Measurements from ENCODE around the gene UGT3A2.

GRCh38 chr5:34621600-34622198 is 34.4 kb upstream of the RAI14 start:
- PRO-cap: no peak
- RAMPAGE, long total RNA: no peak
- RRBS: no CpG with 5 or more reads among the region's 2 CpGs

DNA sequence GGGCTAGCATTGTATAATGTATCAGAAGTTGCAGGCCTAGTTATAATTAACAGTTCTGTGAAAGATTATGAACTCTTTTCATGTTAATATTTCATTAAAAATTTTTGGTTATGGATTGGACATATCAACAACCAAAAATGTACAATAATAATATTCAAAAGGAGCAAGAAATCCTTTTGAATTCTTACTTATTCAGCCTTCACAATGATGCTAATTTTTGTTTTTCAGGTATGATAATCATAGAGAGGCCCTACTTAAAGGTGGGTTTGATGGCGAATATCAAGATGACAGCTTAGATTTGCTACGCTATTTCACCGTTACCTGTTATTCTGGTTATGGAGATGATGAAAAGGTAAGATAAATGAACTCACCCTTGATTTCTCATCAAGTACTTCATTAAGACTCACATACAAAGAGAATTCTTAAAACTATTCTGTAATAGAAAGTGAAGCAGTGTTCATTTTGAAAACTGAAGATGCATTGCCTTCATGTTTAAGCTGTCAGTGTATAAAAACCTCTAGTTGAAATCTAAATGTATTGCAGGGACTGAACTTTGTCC is 6.2 kb downstream of the DNAJC21 start:
- PRO-cap: no peak
- RAMPAGE, long total RNA: no peak
- RRBS: no CpG with 5 or more reads among the region's 3 CpGs

DNA sequence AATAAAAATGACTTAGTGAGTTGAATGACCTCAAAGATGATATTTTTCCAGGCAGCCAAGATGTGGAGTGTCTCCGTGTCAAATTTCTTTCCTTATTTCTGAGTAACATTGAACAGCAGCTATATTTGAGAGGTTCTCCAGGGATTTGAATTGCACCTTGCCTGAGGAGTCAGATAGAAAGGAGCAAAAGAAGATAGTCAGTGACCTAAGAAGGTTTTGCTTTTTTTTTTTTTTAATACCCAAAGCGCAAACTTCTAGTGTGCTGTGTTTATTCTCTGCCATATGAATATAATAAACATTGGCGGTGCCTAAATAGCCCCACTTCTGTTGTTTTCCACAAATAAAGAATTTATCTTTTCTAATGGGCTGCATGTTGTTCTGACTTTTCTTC is 467 bp upstream of the PRLR start:
- PRO-cap: no peak
- RAMPAGE, long total RNA: no peak
- RRBS: no CpG with 5 or more reads among the region's 3 CpGs

- PRO-cap: no peak
- RAMPAGE, long total RNA: no peak
- RRBS: no CpG with 5 or more reads among the region's 4 CpGs
Measured at GRCh38 chr5:35830474-35831198, 26.1 kb upstream of the IL7R start.

DNA sequence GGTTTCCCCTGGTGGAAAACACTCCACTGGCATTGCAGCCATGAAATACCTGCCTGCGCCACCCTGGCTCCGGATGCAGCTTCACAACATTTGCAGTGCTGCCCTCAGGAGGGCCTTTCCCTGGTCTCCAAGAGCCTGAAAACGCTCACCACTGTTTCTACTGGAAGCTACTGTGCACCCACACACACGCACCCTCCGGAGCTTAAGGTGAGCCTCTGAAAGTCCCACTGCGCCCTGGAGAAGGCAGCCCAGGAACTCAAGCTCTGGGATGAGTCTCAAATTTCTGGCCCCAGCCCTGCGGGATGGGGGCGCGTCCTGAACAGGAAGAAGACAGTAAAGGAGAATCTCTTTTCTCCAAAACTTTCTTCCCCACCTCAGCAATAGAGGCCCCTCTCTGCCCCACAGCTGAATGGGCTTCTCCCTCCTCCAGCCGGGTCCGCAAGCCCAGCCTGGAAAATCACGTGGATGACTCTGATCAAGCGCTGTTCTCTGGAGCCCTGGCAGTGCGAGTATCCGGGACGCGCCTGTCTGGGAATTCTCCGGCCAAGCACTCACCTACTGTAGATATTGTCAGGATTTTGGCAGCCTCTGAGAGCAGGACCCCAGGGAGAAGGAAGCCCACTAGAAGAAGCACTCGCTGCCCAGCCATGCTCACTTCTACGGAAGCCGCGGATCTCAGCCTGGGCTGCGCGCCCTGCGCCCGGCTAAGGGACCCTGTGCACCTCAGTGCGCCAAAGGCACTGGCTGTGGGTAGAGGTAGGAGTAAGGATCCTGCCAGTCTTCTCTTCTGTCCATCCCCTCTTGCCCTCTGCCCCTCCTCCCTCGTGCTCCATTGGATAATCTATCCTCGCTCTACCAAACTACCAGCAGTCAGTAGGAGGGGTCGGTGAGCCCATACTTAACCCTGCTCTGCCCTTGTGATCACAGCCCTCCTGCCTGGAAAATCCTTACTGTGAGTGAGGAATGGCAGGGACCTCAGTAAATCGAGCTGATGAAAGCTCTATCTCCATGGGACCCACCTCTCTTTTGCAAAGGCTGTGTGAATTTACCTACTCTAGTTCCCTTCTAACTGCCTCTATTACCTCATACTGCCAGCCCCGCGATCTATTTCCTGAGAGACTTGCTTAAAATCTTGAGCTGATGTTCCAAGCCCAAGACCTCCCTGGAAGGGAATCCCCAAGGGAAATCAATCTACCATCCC is at the start of gene UGT3A2:
TSS of gene UGT3A2 (minus strand) at position 742 of the 1,201 bp plus-strand sequence.
- PRO-cap: no peak
- RAMPAGE, long total RNA: no peak
- RRBS: 7% methylated on average over 9 of the region's 33 CpGs

- PRO-cap: no peak
- RAMPAGE, long total RNA: no peak
- RRBS: no CpG with 5 or more reads among the region's 5 CpGs
Measured at GRCh38 chr5:36238912-36240180, 2.4 kb downstream of the NADK2 start.

- PRO-cap: unidirectional peak, plus-strand start at chr5:36241061; bidirectional peak, plus-strand start at chr5:36241352, minus-strand start at chr5:36241110
- RAMPAGE, long total RNA: no peak
- RRBS: under 1% methylated on average over 42 of the region's 78 CpGs
Measured at GRCh38 chr5:36240722-36241725, 701 bp downstream of the NADK2 start.

DNA sequence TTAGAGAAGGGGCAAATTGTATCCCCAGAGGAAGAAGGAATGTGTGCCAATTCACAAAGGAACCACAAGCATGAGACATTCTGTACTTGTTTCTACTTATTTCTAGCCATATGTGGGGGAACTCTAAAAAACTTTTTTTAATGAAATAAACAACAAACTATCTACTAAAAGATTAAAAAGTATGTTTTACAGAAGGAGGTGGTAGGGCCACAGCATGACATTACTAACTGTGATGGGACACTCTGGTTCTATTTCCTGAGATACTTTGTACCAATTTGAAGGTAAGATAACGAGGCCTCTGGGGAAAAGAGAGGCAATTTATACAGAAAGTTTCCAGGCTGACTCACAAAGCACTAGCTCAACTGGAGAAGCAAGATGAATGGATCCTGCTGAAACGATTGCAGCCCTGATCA is 22.5 kb downstream of the RANBP3L start:
- PRO-cap: no peak
- RAMPAGE, long total RNA: no peak
- RRBS: no CpG with 5 or more reads among the region's 2 CpGs

DNA sequence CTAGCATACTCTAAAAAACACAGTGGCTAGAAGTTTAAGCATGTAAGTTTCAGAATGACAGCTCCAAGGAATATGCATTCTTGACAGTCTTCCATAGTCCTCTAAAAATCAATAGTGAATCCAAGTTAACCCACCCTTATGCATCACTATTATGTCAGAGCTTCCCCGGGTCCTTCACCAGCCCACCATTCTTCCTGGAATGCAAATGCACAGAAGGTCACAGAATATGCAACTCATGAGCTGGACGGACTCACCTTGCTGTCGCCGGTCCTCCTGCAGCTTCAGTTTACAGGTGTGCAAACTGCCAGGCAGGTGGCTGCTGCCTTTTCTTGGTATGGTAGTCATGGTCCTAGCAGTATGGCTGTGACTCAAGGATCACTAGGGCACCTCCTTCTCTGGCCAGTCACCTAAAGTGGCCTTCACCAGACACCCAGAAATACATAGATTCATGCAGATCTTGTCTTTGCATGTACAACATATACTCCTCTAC is 585 bp downstream of the RANBP3L start:
- PRO-cap: no peak
- RAMPAGE, long total RNA: no peak
- RRBS: 44% methylated on average over 3 of the region's 4 CpGs

- PRO-cap: no peak
- RAMPAGE, long total RNA: no peak
- RRBS: no CpG with 5 or more reads among the region's 3 CpGs
Measured at GRCh38 chr5:36324535-36324871, 22.8 kb upstream of the RANBP3L start.

DNA sequence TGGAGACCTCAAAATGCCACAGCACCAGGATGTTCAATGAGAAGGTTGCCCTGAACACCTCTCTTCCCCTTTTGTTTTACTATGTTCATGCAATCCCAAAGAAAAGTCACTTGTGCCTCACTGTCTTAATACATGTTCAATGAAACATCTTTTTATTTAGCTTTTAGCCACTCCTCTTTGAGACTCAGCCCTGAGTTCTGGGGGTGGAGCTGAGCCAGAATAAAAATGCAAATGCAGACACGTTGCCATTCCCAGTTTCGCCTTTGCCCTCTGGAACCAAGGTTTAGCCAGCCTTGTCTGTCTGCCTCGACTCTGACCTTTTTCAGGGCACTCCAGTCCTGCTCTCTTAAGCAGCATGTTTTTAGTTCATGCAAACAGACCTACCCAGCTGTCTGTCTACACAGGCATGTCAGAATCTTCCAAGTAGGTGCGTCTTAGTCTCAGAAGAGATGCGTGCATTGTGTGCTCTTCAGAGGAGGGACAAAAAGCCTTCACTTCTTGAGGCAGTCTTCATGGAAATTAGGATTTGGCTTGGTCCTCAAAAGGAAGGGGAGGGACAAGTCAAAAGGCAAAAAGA is 82.2 kb upstream of the RANBP3L start:
- PRO-cap: no peak
- RAMPAGE, long total RNA: no peak
- RRBS: no CpG with 5 or more reads among the region's 5 CpGs

GRCh38 chr5:36481340-36481638 is 125.1 kb upstream of the SLC1A3 start:
- PRO-cap: no peak
- RAMPAGE, long total RNA: no peak
- RRBS: no CpG with 5 or more reads among the region's 3 CpGs

- PRO-cap: no peak
- RAMPAGE, long total RNA: no peak
- RRBS: 61% methylated on average over 3 of the region's 6 CpGs
Measured at GRCh38 chr5:36521824-36522192, 84.6 kb upstream of the SLC1A3 start.

GRCh38 chr5:36607906-36608625 is 1.7 kb downstream of the SLC1A3 start:
- PRO-cap: no peak
- RAMPAGE, long total RNA: no peak
- RRBS: no CpG with 5 or more reads among the region's 9 CpGs

DNA sequence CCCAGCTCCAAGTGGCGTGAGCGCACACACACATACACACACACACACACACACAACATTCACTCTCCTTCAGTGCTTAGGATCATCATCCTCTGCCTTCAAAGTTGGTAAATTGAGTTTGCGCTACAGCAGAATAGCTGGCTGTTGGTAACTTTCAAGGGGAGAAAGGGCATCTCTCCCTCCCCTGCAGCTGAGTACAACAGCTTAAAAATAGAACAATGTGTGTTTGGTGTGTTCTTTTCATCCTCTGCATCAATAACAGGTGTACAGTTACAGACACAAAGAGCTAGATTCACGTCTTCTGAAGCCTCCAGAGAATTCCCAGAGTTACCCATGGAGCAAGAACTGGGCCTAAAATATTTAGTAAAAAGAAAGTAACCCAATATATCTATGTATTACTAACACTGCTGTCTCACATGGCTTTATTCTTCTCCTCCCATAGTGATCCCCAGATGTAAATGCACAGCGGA is 45.9 kb downstream of the SLC1A3 start:
- PRO-cap: no peak
- RAMPAGE, long total RNA: no peak
- RRBS: no CpG with 5 or more reads among the region's 5 CpGs

DNA sequence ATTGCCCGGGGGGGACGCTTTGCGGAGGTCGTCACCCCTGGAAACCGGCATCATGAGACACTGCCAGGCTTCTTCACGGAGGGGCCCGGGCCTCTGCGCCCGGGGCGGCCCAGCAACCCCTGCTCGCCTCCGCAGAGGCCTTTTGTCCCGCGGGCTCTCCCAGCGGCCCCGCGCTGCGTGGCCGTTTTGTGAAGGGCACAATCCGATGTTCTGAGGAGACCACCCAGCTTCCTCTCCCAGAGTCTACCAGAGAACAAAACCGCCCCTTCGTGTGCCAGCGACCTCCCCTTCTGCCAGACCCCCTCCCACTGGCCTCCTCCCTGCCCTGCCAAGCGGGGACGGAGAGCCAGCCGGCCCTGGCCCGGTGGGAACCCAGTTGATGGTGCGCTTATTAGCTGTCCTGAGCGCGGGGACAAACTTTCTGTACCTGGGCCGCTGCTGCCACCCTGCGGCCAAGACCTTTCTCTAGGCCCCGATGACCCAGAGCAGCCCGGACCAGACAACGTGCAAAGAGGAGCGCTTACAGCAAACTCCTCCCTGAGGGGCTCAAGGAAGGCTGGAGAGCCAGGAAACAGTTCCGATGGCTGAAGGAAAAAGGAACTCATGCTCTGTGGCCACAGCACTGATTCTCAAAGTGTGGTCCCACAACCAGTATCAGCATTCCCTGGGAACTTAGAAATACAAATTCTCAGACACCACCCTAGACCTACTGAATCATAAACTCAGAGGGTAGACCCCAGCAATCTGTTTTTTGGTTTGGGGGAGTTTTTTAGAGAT is 86.7 kb downstream of the SLC1A3 start:
- PRO-cap: no peak
- RAMPAGE, long total RNA: no peak
- RRBS: 17% methylated on average over 8 of the region's 37 CpGs

DNA sequence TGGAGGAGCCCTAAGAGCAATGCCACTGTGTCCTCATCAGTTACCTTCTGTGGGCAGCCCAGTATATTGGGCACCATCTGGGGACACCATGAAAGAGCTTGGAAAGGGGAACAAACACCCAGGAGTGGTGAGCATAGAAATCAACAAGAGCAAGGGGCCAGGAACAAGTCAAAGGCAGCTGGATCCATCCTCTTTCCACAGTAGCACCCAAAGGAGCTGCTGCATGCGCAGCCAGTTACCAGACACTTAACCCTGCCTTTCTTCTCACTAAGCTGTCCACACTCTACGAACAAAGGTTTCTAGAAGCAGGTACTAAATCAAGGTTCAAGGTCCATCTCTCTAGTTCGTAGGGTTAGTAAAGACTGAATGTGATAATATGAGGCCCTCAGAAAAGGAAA is 121.3 kb upstream of the NIPBL start:
- PRO-cap: no peak
- RAMPAGE, long total RNA: no peak
- RRBS: no CpG with 5 or more reads among the region's 3 CpGs

DNA sequence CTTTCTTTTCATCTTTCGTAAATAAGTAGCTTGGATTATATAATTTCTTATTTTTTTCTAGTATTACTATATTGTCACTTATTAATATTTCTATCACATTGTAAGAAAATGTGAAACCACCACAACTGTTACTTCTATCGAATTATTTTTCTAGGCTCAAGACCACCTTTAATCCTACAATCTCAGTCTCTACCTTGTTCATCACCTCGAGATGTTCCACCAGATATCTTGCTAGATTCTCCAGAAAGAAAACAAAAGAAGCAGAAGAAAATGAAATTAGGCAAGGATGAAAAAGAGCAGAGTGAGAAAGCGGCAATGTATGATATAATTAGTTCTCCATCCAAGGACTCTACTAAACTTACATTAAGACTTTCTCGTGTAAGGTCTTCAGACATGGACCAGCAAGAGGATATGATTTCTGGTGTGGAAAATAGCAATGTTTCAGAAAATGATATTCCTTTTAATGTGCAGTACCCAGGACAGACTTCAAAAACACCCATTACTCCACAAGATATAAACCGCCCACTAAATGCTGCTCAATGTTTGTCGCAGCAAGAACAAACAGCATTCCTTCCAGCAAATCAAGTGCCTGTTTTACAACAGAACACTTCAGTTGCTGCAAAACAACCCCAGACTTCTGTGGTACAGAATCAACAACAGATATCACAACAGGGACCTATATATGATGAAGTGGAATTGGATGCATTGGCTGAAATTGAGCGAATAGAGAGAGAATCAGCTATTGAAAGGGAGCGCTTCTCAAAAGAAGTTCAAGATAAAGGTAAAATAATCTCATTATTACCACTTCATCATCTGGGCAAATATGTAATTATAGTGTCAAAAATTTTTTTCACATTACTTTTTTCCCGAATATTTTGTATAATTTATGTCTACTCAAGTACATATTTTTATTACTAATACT is 99.3 kb downstream of the NIPBL start:
- PRO-cap: no peak
- RAMPAGE, long total RNA: no peak
- RRBS: no CpG with 5 or more reads among the region's 10 CpGs

GRCh38 chr5:38166685-38167336 is 91.5 kb upstream of the EGFLAM start:
- PRO-cap: no peak
- RAMPAGE, long total RNA: no peak
- RRBS: no CpG with 5 or more reads among the region's 18 CpGs

GRCh38 chr5:38445941-38446709 is 110.3 kb downstream of the LIFR start:
- PRO-cap: no peak
- RAMPAGE, long total RNA: no peak
- RRBS: 83% methylated on average over 4 of the region's 25 CpGs